ENCODE results near the gene CDC42.

DNA sequence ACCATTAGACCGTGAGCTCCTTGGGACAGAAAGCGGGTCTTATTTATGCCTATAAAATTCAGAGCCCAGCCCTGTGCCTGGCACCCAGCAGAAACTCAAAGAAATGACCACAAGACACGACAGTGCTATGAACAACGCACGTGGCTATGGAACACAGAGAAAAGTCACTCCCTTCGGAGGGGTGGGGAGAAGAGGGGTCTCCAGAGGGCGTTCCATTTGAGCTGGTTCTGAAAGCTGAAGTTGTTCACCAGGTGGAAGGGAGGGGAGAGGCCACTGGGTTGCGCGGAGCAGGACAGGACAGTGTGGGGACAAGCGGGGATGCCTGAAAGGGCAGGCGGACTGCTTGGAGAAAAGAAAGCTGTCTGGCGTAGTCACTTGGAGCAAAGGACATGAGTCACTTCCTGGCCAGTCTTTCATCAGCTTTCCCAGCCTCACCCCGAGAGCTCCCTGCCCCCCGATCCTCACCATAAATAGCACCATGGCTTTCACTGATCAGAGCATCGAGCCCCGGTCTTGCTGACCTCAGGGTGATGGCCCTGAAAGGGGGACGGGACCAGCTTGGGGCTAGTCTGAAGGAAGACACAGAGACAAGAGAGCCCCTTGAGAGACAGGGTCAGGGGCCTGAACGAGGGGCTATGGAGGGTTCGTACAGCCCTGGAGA is 28.5 kb downstream of the ECE1 start:
- PRO-cap = bidirectional peak, plus-strand start at position 495 of the sequence, minus-strand start at position 341 of the sequence
- RAMPAGE, long total RNA = no peak

DNA sequence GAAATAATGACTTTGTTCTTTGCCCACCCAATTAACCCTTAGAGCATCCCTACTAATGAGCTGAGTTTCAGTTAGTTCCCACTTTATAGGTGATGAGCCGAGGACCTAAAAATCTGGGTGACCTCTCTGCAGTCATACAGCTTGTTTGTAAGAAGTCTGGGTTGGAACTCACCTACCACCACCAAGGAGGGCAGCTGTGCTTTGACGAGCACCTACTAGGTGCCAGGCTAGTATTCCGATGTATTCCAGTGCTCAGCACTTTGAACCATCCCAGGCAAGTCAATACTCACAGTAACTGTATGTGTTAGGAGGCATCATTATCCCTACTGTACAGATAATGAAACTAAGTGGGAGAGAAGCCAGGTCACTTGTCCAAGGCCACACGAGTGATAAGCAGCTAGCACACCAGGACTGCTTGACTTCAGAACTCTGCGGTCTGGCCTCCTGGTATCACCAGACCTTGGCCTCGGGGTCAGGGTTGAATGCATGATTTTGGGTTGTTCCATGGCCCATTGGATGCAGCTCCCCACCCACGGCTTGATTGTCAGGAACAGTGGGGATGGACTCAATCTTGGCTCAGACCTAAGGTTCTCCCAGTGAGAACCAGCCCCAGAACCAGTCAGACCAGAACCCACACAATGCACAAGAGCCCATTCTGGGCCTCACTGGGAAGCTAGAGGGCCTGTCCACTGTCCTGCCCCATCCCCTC is 20.7 kb downstream of the ECE1 start:
- PRO-cap = no peak
- RAMPAGE, long total RNA = no peak

GRCh38 chr1:21277005-21277809 is 13.1 kb downstream of the ECE1 start:
- PRO-cap = no peak
- RAMPAGE, long total RNA = no peak

GRCh38 chr1:21320041-21320846 is 30.0 kb upstream of the ECE1 start:
- PRO-cap = no peak
- RAMPAGE, long total RNA = no peak

DNA sequence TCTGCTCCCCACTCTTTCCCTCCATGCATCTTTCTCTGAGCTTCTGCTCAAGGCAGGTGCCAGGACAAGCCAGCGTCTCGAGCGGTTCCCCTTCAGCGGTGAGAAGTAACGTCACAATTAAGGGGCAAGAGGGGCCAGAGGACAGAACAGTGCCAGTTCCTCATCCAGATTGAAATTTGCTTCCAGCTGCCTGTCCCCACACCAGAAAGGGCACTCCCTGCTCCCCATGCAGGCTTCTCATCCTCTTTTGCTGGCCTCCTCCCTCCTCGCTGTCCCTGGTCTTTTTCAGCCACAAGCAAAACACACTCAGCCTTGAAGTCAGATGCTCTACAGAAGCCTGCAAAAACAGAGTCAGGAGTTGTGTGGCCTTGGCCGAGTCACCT is 35.0 kb upstream of the ECE1 start:
- PRO-cap = no peak
- RAMPAGE, long total RNA = no peak

- PRO-cap = no peak
- RAMPAGE, long total RNA = no peak
These were observed 36.5 kb upstream of the ECE1 start for GRCh38 chr1:21326392-21327467.

DNA sequence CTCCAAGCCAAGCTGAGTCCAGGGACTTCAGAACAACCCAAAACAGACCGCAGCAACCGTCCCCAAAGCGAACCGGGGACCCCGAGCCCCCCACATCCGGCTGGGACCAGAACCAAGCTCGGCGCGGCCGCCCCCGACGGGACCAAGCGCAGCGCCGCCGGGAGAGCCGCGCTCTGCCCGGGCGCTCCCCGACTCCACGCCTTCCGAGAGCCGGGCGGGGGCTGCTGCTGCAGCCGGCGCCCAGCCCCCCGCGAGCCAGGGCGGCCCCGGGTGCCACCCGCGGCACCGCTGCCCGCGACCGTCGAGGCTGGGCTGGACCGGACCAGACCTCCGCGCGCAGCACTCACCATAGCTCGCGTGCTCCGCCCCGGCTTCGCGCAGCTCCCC is 54.8 kb upstream of the ECE1 start:
- PRO-cap = bidirectional peak, plus-strand start at position 128 of the sequence, minus-strand start at position 175 of the sequence
- RAMPAGE, long total RNA = no peak

DNA sequence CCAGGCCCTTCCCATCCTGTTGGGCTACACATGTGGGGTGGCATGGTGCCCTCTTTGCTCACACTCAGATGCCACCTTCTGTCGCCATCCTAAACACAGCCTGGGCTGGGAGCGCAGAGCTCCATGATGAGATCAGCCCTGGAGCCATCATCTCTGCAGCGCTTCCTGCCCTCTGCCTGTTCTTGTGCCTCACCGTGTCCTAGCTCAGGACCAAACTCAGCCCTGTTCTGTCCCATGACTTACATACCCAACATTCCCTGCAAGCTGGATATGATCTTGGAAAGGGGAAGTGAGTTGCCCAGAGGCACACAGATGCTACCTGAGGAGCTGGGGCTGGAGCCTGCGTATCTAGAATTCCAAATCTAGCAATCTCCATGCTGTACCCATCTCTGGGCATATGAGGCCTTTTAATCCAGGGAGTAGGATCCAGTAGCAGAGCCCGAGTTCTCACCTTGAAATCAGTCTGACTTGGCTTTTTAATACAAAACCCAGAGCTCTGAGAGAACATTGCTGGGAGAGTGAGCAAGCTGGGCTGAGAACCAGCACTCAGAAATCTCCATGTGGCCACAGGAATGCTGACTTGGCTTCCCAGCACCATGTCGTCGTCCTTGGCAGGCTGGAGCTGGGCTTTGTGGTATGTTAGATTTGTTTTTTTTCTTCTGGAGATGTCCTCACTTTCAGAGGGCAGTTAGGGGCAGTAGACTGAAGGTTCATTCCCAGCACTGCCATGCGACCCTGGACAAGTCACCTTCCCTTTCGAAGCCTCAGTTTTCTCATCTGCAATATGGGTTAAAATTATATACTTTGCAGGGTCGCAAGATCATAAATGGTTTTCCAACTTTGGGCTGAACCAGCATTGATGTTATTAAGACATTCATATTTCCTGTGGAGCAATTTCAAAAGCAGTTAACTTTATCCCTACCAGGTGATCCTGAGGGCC is 2.6 kb downstream of the ALPL start:
- PRO-cap = no peak
- RAMPAGE, long total RNA = no peak

- PRO-cap = no peak
- RAMPAGE, long total RNA = no peak
These were observed 78.4 kb downstream of the RAP1GAP start for GRCh38 chr1:21590499-21591478.

- PRO-cap = no peak
- RAMPAGE, long total RNA = no peak
These were observed 37.0 kb downstream of the RAP1GAP start for GRCh38 chr1:21631913-21632821.

- PRO-cap = no peak
- RAMPAGE, long total RNA = no peak
These were observed 26.8 kb downstream of the RAP1GAP start for GRCh38 chr1:21642406-21642683.

DNA sequence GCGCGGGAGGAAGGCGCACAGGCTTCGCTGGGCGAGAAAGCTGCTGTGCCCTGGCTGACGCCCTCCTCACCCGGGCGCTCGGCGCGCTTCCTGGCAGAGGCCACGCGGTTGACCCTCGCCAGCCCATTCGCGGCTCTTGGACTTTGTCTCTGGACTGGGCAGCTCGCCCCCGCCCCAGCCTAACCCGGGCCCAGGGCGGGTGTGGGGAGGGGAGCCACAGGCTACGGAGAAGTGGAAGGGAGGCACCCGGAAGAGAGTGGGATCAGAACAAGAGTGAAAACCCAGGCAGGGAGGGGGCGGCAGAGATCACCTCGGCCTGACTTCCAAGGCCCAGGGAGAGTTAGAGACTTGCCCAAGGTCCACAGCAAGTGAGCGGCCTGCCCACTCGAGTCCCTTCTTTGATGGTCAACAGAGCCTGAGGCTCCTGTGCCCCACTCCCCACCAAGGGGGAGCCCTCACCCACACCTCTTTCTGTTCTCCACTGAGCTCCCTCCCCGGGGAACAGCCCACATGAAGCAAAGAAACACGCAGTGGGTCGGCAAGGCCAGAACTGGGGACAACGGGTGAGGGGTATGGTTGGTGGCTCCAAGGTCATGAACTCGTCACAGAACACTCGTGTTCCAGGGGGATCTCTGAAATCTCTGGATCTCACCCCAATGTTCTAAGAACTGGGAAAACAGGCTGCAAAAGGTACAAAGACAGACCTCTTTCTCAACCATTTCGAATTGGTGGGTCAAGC is 731 bp upstream of the RAP1GAP start:
- PRO-cap = bidirectional peak, plus-strand start at position 69 of the sequence, minus-strand start at position 151 of the sequence; bidirectional peak, plus-strand start at position 265 of the sequence, minus-strand start at position 203 of the sequence; bidirectional peak, plus-strand start at position 718 of the sequence, minus-strand start at position 636 of the sequence
- RAMPAGE, long total RNA = no peak

GRCh38 chr1:21889902-21890311 is 47.2 kb downstream of the HSPG2 start:
- PRO-cap = no peak
- RAMPAGE, long total RNA = no peak

GRCh38 chr1:21904112-21904495 is 33.0 kb downstream of the HSPG2 start:
- PRO-cap = no peak
- RAMPAGE, long total RNA = no peak

DNA sequence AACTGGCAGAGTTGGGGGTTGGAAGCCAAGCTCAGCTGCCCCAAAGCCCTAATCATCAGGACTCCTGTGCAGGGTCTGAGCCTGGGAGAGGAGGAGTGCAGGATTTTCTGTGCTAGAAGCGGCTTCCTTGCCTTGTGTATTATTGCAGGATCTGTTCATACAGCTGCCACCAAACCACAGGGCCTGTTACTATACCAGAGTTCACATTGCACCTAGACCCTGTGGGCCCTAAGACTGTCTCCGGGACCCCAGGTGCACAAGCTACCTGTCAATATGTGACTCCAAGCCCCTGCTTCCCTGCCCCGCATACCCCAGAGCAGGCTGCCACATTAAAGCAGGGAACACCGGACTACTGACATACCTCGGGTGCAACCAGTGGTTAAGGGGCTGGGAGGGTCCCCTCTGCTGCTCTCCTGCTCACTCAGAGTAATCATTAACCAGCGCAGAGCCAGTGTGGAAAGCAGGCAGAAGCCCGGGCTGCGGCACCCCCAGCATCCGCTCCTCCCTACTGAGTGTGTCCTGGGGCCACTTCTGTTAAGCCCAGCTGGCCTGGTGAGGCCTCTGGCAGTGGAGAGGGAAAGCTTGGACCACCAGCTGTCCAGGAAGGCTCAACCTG is 15.8 kb downstream of the HSPG2 start:
- PRO-cap = no peak
- RAMPAGE, long total RNA = no peak

GRCh38 chr1:21929434-21930499 is 7.3 kb downstream of the HSPG2 start:
- PRO-cap = no peak
- RAMPAGE, long total RNA = no peak

- PRO-cap = no peak
- RAMPAGE, long total RNA = no peak
These were observed 2.6 kb upstream of the HSPG2 start for GRCh38 chr1:21939497-21940309.

- PRO-cap = no peak
- RAMPAGE, long total RNA = no peak
These were observed 19.8 kb upstream of the HSPG2 start for GRCh38 chr1:21956684-21957581.

DNA sequence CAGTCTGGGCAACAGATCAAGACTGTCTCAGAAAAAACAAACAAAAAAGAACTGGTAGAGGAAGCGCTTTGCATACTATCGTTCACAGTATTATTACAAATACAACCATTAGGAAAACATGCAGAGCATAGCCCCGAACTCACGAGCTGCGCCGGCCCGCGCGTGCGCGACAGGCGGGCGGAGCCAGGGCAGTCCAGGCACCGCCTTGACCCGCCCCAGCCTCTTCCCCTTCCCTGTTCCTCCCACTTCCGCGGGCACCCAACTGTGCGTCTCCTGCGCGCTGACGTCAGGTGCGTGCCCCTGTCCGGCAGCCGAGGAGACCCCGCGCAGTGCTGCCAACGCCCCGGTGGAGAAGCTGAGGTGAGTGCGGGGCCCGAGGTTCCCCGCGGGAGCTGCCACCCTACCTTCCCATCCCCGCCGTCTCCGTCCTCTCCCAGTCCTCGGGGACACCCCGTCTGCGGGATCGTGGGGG is at the start of gene CDC42:
TSS of gene CDC42 (plus strand) at position 327 of the 472 bp plus-strand sequence.
- PRO-cap = bidirectional peak, plus-strand start at position 338 of the sequence, minus-strand start at position 212 of the sequence
- RAMPAGE, long total RNA = start-site peak on the plus strand centred at position 310 of the sequence, 79 bp wide, 2,592 and 431 reads in 2 replicates

GRCh38 chr1:22140577-22141069 is 2.3 kb downstream of the WNT4 start:
- PRO-cap = bidirectional peak, plus-strand start at chr1:22140938, minus-strand start at chr1:22140848
- RAMPAGE, long total RNA = no peak